SEM (cell line): ENCODE measurements around the gene KIAA1522.

- PRO-cap, result no peak
Observed at GRCh38 chr1:32716400-32717168, 14.0 kb upstream of the SYNC start.

DNA sequence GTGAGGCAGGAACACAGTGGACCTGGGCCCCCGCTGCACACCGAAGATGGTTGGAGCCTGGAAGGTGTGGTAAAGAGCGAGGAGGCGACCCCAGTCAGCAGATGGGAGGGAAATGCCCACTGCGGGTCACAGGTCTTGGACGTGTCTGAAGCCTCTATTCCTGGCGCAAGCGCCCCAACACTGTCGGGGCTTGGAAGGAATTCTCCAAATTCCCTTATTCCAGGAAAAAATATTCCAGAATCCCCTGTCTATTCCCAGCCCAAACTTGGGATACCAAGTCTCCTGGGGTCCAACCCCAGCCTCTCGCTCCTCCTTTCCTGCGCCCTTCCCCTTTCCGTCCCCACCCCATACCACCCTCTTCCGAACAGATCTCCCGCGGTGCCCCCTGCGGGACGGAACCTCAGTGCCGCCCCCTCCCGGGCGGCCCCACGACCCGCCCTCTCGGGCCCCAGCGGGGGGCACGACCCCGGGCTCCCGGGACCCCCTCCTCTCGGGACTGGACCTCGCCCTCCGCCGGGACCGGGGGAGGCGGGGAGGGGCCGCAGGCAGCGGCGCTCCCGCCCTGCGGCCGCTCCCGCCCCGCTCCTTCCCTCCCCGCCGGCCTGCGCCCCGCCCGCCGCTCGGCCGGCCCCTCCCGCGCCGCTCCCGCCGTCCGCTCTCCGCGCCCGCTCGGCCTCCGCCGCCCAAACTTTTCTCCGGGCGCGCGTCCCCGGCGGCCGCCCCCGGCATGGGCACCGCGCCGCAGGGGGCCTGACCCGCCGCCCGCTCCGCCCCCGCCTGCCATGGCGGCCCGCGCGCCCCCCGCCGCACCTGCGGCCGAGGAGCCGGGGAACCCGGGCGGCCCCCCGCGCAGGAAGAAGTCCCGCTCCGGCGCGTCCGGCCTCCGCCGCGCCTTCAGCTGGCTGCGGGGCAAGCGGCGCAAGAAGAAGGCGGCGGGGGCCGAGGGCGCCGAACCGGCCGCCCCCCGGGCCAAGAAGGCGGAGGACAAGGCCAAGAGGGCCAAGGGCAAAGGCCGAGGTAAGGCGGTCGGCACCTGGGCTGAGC is at the start of gene KIAA1522:
Gene KIAA1522 (plus strand): TSS at position 658 of the 1,044 bp plus-strand sequence.
- PRO-cap, result no peak

DNA sequence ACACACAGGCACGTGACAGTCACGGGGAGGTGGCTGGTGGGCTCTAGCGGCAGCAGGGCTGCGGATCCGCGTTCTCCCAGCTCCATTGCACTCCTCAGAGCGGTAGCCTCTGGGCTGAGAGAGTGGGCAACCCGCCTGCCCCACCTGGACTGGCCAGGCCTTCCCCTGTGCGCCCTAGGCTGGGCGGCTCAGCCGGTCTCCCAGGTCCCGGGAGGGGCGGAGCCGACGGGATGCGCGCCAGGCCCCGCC is 12.0 kb downstream of the KIAA1522 start:
- PRO-cap, result no peak

GRCh38 chr1:32760053-32760674 is 18.5 kb downstream of the KIAA1522 start:
- PRO-cap, result no peak

DNA sequence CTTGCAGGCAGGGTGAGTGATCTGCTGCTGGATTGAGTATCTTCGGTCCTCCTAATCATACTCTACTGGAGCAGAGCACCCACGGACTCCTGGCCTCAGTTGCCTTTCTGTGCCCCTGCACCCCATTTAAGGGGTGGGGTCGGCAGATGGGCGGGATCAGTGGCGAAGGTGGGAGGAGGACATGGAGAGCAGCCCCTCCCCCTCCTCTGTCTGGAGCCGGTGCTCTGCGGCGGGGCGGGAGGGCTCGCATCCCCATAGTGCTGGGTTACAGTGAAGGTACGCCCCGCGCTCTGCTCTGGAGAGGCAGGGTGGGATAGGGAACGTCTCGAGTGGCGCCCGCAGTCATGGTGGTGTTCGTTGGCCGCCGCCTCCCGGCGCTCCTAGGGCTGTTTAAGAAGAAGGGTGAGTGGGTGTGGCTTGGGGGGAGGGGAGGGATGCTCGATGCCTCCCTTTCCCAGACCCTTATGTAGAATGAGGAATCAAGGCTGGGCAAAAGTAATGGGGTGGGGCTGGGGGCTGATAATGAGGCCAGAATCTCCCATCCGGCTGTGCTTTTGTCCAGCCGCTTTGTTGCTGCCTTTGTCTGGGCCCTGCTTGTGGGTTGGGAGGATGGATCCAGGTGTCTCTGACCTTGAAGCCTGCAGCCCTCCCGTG is 23.9 kb downstream of the KIAA1522 start:
- PRO-cap, result no peak

DNA sequence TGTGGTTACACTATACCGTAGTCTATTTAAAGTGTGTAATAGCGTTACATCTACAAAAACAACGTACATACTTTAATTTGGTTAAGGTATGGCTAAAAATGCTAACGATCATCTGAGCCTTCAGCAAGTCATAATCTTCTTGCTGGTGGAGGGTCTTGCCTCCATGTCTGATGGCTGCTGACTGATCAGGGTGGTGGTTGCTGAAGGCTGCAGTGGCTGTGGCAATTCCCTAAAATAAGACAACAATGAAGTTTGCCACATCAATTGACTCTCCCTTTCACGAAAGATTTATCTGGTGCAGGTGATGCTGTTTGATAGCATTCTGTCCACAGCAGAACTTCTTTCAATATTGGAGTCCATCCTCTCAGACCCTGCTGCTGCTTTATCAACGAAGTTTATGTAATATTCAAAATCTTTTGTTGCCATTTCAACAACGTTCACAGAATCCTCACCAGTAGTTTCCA is 15.8 kb downstream of the YARS1 start:
- PRO-cap, result no peak

- PRO-cap, result no peak
Observed at GRCh38 chr1:32894511-32895100, 6.6 kb downstream of the TMEM54 start.

DNA sequence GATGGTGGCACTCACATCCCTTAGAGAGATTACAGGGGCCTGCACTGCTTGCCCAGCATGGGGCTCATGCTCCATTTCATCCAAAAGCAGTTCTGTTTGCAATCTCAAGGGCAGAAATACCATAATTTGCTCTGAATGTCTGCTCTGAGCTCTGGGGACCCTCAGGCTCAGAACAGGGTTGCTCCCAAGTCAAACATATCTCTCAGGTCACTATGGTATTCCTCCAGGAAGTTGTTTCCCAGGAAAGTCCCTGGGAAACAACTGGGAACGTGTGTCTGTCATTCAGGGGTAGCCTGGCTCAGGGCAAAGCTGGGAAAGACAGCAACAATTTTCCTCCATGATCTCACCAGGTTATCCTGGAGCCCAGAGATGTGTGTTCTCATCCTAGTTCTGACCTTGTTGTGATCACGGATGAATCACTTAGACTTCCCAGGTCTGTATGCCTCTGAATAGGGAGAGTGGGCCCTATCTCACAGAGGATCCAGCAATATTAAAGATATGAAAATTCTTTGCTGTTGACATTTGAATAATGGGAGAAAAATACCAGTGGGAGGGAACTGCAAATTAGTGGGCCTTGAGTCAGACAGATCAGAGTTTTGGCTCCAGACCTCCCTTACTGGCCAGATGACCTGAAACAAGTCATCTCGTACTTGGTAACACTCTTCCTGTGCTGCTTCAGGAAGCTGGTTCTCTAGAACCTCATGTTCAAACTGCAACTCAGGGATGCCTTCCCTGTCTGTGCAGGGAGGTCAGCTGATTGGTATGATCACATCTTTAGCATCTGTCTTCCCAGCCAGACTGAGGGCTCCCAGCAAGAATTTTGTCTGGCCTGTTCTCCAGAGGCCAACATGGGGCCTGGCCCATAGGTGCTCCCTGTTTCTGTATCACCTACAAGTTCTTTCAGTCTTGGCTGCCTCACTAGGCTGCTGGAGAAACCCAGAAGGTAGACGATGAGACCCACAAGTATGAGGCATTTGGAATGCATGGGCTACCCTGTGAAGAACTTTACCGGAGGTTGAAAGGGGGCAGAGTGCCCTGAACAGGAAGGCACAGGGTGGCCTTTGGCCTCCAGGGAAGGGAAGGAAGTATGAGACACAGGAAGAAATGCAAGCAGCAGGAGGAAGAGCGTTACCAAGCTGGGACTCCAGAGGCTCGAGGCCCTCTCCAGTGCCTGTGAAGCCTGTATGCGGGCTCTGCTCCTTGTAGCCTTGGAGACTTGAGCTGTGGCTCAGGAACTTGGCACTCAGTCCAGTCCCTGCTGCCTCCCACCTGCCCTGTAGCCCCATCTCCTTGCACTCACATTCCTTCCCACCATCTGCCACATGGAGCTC is 33.0 kb upstream of the RNF19B start:
- PRO-cap, result no peak

DNA sequence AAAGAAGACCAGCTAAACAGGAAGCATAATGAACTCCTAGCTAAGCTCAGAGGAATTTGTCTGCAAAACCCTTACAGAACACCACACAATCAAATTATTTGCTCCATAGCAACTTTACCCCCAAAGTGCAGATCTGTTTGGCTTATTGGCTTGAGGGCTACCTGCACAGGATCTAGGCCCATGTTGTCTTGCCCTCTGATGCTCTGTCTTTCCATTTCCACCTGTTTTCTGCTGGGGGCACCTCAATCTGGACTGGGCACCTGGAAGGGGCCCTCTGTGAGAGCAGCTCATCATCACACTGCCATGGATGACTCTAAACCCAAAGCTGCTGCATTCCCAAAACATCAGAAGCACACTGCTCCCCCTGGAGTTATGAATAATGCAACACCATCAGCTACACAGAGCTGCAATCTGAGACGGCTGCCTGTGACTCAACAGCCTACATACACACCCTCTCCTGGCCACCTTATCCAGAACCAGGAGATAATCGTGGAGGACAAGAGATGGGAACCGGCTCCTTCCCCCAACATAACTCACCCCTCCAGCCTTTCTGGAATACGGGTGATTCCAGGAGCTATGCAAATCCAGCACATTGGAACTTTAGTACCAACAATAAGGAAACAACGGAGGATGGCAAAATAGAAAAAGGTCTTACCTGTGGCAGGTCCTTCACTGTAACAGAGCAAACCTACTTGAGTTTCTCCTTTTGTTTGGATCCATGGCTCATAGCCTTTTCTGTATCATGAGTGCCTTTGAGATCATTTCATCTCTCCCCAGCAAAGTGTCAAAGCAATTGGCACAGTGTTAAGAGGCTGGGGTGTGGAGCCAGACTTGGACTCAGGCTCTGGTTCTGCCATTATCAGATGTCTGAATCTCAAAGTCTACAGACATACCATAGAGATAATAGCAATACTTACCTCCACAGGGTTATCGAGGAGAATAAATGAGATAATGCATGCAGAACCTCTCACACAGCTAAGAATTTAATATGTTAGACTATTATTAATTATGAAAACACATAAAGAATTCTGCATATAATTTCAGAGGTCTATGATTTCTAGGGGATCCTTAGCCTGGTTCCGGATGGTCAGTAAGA is 29.3 kb downstream of the AK2 start:
- PRO-cap, result no peak

- PRO-cap, result no peak
Observed at GRCh38 chr1:33035752-33036538, 738 bp downstream of the AK2 start.

- PRO-cap, result no peak
Observed at GRCh38 chr1:33130304-33130710, 49.4 kb downstream of the AZIN2 start.

DNA sequence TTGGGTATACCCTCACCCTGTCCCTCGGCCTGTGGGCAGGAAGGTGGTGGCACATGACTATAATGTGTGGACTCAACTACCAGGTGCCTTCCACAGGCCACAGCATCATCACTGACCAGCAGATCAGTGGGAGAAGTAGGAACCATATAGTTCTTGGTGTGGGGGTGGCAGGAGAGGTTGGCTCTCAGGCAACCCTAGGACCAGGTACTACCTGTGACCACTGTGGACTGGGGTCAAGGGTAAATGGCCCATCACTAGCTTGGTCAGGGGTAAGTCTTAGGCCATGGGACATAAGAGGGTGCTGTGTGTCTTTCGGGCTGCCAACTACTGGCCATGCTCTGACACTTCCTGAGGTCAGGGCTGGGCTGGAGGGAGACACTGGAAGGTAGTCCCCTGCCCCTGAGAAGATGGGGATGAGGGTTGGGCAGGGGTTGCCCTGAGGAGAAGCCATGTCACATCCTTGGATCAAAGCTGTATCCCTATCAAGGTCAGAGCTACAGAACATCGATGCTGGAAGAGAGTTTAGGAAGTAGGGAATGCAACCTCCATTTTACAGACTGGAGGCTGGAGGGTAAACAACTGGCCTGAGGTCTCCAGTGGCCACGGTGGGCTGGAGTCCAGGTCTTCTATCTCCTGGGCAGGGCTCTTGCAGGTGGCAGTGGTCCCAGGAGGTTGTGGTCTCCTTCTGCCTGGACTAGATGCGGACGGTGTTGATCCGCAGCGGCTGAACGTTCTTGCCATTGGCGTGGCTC is 35.2 kb downstream of the TRIM62 start:
- PRO-cap, result no peak

DNA sequence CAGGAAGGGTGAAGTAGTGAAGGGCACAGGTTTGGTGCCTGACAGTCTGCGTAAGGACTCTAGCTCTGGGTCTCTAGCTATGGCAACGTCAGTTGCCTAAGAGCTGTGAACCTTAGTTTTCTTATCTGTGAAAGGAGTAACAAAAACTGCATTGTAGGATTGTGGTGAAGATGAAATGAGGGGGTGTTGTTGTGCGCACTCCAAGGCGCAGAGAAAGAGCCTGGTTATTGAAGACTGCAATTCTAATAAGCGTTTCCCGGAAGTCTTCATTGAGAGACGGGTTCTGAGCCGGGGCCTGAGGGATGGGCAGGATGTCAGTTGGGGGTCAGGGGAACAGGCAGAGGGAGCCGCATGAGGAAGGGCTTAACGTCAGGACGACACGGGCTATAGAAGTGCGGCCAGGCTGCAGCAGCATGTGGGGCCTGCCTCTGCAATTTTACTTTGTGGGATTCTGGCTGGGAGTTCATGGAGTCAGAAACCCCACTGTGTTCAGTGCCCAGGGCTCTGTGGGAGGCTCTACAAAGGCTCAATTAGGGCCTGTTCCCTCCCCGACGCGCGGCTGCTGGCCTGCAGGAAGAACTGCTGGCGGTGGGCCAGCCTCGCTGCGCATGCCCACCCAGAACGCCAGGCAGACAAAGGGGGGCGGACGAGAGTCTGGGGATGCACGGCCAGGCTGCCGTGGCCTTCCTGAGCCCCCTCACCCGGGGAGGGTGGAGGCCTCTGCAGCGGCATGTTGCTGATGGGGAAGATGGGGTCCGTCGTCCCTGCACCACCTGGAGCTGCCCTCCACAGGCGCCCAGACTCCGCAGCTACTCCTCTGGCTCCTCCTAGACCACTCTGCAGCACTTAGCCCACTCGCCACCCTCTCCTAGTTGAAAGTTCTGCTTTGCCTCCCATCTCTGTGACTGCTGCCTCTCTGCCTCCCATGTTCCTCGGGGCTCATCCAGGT is 20.6 kb downstream of the TRIM62 start:
- PRO-cap, result no peak

DNA sequence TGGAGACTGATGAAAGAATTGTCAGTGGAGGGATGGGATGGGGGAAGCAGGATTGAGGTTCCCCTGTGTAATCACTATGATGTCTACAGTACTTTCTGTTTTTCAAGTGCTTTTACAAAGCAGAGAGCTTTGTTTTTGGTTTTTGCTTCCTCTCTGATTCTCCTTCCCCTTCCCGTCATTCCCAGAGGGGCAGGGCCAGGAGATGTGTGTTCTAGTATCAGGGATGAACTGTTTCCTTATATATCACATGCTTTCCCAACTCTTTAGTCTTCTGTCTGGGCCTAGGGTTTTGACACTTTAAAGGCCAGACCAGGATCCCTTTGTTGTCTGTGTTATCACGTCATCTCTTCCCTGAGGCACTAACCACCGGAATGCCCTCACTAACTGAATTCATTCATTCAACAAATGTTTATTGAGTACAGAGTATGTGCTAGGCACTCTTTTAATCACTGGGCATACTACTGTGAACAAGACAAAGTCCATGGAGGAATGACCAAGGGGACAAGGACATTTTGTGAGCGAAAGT is 12.2 kb upstream of the ZNF362 start:
- PRO-cap, result no peak

GRCh38 chr1:33322002-33322558 is 1.2 kb upstream of the A3GALT2 start:
- PRO-cap, result no peak

DNA sequence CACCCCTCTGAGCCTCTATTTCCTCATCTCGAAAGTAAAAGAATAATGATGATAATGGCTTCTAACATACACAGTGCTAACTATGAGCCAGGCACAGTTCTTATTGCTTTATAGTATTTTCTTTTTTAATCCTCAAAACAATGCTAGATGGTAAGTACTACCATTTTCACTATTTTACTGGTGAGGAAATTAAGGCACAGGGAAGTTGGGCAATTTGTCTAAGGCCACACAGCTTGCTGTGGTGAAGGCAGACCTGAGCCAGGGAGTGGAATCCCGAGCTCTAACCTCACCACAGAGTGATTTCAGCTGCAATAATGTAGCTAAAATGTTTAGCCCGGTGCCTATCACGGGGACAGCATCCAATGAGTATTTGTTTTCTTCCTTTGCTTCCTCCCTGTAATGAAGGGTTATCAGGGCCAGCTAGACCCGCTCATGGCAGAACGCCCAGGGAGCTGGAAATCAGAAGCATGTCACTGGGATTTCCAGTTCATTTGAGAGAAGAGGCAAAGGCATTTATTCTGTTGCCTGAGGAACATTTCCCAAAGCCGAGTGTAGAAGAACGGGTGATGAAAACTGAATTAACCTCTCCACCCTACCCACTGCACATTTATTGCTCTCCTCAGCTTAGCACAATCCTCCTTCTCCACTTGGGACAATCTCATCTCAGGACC is 183.0 kb downstream of the ZSCAN20 start:
- PRO-cap, result no peak

DNA sequence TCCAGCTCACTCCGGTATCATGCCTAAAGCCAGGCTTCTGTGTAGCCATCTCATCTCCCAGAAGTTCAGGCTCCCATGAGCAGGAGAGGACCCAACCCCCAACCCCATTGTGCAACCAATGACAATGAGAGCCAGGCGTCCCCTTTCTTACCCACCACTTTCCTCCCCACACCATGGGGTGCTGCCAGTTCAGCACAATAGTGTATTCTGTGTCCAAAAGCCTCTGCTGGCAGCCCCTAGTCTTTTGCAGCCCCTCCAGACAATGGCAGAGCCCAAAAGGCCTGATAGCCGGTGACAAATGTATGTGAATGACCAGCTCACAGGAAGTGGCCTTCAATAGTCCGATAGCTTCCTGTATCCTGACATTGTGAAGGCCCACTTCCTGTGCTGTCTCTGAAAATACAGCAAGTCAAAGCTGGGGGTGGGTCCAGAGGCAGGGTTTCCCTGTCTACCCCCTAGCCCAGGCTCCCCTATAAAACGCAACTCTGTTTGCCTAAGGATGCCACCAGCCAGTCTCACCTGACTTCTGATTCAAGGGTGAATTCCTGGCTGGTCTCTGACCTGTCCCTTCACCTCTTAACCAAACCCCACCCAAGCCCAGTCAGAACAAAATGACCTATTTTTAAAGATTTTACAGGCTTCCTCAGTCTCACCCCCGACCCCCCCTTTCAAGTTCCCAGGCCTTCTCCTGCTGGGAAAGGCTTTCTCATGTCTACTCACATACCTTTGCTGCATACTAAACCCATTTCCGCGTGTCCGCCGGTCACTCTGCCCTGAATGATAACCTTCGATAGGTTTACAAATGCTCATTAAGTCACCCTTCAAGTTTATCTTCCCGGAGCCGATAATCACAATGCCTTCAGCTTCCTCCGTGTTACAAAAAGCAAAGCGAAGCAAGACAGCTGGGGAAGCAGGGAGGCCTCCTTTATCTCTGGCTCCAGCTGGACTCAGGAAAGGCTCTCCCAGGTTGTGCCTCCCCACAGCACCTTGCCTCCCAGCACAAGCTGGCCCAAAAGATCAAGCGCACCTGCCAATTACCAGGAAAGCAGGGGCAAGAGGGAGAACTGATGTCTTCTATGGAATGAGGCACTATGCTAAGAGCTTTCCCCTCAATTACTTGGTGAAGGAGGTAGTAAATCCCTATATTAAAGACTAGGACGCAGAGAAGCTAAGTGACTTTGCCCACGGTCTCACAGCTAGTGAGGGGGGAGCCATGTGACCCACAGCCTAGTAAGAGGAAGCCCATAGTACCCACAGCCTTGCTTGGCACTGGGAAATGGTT is 16.2 kb downstream of the SMIM12 start:
- PRO-cap, result no peak

DNA sequence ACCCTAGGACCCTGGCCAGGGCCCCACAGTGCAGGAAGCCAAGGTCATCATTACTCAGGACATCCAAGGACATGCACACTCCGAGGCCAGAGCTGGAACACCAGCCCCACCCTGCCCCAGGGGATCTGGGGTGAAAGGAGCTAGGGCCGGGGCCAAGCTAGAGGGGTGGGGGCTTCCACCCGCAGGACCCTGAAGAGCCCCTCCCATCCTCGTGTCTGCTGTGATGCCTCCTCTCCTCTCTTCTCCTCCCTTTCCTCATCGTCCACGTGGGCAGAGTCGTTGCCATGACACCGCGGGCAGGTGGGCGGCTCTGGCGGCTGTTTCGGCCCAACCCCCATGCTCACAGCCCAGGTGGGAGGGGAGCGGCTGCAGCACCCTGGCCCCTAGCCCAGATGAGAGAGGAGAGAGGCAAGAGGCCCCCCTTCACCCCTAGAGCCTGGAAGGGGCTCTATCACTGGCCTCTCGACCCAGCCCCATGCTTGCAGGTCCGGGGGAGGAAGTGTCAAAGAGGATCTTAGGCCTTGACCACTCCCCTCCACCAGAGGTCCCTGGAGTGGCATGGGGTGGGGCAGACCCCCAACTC is 10.6 kb downstream of the DLGAP3 start:
- PRO-cap, result no peak

- PRO-cap, result unidirectional peak, minus-strand start at chr1:35062861
Observed at GRCh38 chr1:35062569-35063351, 16.4 kb upstream of the ZMYM1 start.

DNA sequence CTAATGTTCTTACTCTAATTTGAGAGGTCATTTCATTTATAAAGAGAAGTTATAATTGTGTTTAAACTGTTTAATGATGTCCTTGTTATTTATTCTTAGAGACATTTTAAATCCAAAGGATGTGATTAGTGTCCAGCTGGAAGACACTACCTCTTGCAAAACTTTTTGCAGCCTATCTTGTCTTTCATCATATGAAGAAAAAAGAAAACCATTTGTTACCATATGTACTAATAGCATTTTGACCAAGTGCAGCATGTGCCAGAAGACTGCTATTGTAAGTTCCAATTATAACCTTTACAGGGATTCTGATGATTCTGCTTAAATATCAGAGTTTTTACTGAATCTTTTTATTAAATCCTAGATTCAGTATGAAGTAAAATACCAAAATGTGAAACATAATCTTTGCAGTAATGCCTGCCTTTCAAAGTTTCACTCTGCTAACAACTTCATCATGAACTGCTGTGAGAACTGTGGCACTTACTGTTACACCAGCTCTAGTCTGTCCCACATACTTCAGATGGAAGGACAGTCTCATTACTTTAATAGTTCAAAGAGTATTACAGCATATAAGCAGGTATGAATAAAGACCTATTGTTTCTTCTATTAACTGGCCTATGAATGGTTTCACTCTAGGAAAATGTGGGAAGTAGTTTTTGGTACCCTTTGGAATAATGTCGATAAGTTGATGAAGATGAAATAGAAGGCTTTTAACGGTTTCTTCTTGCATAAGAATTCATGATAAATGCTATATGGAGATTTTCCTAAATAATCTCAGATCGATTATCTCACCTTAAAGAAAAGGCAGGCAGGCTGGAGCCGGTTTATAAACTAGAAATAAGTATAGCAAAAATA is 25.2 kb downstream of the ZMYM1 start:
- PRO-cap, result no peak